Astrocyte (in vitro differentiated cells and primary cell): ENCODE measurements around the genes ADGRF4, DEFB114, IL17F and EFHC1.

GRCh38 chr6:46772536-46773298, 20.5 kb upstream of the MEP1A start:
- PRO-cap = no peak
- RRBS, 2 experiments = no CpG with 5 or more reads among the region's 3 CpGs

GRCh38 chr6:46873047-46873762, 48.5 kb downstream of the ADGRF5 start:
- PRO-cap = no peak
- RRBS, 2 experiments = no CpG with 5 or more reads among the region's 8 CpGs

GRCh38 chr6:46952865-46953142, 31.1 kb upstream of the ADGRF5 start:
- PRO-cap = no peak
- RRBS, 2 experiments = no CpG with 5 or more reads among the region's 2 CpGs

GRCh38 chr6:47117116-47117832, 75.1 kb upstream of the ADGRF1 start:
- PRO-cap = no peak
- RRBS, 2 experiments = no CpG with 5 or more reads among the region's 7 CpGs

DNA sequence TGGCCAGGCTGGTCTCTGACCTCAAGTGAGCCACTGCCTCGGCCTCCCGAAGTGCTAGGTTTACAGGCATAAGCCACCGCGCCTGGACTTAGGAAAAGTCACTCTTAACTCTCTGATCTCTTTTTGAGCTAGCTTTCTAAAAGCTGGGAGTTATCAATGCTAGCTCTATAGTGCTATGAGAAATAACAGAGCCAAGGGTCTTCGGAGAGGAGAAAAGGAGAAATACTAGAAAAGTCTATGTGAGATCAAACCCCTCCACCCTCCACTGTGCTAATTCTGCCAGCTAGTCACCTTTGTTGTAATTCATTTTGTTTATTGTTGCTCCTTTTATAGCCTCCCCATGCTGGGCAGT, 90.3 kb upstream of the ADGRF1 start:
- PRO-cap = no peak
- RRBS, 2 experiments = no CpG with 5 or more reads among the region's 5 CpGs

GRCh38 chr6:47242006-47243047, 67.4 kb downstream of the TNFRSF21 start:
- PRO-cap = no peak
- RRBS, 2 experiments = 48% methylated on average over 3 of the region's 14 CpGs; no CpG with 5 or more reads in 1 of the 2 experiments

- PRO-cap = no peak
- RRBS, 2 experiments = no CpG with 5 or more reads among the region's 3 CpGs
Observed at GRCh38 chr6:47307673-47308384, 1.9 kb downstream of the TNFRSF21 start.

GRCh38 chr6:47308418-47308760, 1.3 kb downstream of the TNFRSF21 start:
- PRO-cap = no peak
- RRBS, 2 experiments = no CpG with 5 or more reads among the region's 10 CpGs

DNA sequence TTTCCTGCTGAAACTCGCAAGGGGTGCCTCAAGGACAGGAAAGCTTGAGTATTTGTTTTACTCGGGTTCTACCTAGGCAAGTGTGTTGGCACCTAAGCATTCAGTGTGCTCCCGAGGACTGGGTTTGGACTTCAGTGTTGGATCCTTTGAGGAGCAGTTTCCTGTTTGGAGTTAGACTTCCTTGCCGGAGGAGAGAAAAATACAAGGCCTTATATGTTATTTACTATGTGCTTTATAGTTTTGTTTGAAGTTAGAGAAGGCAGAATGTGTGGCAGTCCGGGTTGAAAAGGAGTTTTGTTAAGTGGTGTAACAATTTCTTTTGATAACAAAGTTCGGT, 1.1 kb downstream of the CD2AP start:
- PRO-cap = bidirectional peak, plus-strand start at position 60 of the sequence, minus-strand start outside the sequence; bidirectional peak, plus-strand start at position 130 of the sequence, minus-strand start at position 120 of the sequence
- RRBS, 2 experiments = 0 to 14% methylated on average over 1 of the region's 6 CpGs

- PRO-cap = no peak
- RRBS, 2 experiments = no CpG with 5 or more reads among the region's 7 CpGs
Observed at GRCh38 chr6:47698223-47698897, at the start of gene ADGRF4. ADGRF4 (plus strand) TSS chr6:47698580.

- PRO-cap = no peak
- RRBS, 2 experiments = no CpG with 5 or more reads among the region's 4 CpGs
Observed at GRCh38 chr6:47700173-47700518, 1.8 kb downstream of the ADGRF4 start.

DNA sequence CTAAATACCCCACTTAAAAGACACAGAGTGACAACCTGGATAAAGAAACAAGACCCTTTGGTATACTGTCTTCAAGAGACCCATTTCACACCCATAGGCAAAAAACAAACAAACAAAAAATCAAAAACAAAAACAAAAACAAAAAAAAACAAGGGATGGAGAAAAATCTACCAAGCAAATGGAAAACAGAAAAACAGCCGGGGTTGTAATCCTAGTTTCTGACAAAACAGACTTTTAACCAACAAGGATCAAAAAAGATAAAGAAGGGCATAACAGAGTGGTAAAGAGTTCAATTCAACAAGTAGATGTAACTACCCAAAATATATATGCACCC, 246.2 kb upstream of the PTCHD4 start:
- PRO-cap = no peak
- RRBS, 2 experiments = no CpG with 5 or more reads among the region's 1 CpG

DNA sequence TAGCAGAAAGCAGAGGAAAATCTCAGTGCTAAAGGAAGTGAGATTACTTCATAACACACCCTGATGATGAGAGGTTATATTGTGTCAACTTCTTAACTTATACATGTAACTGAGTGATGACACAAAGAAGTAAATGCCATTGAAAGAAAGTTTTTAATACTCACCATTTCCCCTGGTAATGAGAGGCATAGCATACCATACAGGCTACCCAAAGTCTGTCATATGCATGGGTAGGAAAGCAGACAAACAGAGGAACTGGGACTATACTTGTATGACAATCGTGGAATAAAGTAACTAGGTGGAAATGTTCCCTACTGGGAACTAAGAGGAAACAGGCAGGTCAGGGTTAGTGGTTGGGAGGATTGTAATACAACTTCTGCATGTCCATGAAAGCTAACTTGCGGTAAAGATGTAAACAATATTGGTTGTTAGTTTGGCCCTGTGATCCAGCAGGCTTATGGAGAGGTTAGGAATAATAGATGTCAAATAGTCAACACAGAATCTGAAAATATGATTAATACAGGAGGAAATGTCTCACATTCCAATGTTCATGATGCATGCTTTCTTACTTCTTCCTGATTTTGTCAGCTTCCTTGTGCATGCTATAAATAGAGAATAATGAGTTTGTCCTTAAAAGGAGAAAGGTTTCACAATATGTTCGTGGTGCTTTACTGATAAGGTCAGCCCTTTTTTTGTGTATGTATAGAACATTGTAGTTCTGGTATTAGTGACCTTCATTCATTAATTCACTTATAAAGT, 136.9 kb downstream of the MMUT start:
- PRO-cap = no peak
- RRBS, 2 experiments = no CpG with 5 or more reads among the region's 3 CpGs

- PRO-cap = no peak
- RRBS, 2 experiments = no CpG with 5 or more reads among the region's 2 CpGs
Observed at GRCh38 chr6:49964008-49964322, at the start of gene DEFB114. DEFB114 (minus strand) TSS chr6:49964164.

DNA sequence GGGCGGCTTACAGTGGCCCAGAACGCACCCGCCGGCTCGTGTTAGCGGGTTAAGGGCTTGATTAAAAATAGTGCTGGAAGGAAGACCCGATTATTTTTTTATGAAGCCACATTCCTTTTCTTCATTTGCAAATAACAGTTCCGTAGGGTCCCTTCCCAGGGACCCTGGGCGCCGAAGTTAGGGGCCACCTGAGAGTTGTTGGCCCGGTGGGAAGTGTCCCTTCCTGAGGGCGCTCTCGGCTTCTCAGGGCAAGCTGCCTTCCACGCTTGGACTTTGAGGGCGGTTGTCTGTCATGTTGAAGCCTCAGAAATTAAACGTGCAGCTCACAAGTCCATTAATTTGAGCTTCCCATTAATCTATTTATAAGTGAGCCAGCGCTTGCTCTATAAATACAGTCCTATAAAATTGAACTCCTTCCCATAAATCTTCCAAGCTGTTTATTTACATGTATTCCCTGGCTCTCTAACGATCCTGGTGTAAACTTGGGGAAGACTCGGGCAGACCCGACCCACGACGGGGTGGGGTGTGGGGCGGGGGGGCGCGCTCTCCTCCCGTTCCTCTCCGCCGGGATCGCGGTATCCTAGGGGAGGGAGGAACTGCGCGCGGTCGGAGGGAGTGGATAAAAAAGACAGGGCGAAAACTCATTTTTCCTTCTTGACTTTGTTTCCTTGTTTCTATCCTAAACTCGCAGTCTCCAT, 30.9 kb downstream of the TFAP2B start:
- PRO-cap = no peak
- RRBS, 2 experiments = no CpG with 5 or more reads among the region's 36 CpGs

- PRO-cap = no peak
- RRBS, 2 experiments = no CpG with 5 or more reads among the region's 2 CpGs
Observed at GRCh38 chr6:52125261-52125677, 37.9 kb upstream of the PKHD1 start.

DNA sequence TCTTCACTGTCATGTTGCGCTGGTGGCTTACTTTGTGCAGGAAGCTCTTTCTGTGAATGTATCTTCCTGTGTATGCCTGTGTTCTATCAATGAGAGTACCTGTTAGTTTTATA, at the start of gene IL17F:
IL17F (minus strand) TSS at position 84 of the 113 bp plus-strand sequence.
- PRO-cap = no peak
- RRBS, 2 experiments = no CpG with 5 or more reads among the region's 1 CpG

DNA sequence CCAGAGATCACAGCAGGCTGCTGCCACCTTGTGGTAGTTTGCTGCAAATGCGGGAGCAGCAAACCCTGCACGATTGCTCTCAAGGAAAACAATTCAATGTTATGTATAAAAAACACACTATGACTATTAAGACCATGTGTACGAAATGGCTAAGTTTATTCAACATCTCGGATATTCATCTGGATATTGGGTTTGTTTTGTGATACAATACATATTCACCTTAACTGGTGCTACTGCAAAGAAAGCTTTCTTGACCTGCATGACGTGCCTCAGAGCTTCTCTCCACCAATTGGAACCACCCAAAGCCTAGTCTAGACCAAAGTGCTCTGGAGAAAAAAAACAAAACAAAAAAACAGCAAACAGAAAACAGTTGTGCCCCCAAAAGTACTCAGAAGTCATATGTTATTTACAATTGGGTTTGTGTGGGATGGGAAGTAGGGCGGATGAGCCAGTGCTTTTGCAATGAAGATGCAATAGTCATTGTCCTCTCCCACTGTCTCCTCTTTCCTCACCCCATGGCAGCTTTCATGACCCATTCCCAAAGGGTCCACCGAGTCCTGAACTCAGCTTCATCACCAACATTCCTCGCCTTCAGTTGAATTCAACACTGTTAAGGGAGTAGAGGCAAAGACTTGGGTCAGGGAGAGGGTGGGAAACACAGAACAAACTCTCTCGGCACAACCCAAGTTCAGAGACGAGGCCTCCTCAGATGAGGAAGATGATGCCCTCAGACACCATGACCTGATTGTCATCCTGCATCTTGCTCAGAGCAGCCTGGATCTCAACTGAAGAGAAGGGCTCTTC, 19.8 kb upstream of the IL17F start:
- PRO-cap = no peak
- RRBS, 2 experiments = no CpG with 5 or more reads among the region's 10 CpGs

DNA sequence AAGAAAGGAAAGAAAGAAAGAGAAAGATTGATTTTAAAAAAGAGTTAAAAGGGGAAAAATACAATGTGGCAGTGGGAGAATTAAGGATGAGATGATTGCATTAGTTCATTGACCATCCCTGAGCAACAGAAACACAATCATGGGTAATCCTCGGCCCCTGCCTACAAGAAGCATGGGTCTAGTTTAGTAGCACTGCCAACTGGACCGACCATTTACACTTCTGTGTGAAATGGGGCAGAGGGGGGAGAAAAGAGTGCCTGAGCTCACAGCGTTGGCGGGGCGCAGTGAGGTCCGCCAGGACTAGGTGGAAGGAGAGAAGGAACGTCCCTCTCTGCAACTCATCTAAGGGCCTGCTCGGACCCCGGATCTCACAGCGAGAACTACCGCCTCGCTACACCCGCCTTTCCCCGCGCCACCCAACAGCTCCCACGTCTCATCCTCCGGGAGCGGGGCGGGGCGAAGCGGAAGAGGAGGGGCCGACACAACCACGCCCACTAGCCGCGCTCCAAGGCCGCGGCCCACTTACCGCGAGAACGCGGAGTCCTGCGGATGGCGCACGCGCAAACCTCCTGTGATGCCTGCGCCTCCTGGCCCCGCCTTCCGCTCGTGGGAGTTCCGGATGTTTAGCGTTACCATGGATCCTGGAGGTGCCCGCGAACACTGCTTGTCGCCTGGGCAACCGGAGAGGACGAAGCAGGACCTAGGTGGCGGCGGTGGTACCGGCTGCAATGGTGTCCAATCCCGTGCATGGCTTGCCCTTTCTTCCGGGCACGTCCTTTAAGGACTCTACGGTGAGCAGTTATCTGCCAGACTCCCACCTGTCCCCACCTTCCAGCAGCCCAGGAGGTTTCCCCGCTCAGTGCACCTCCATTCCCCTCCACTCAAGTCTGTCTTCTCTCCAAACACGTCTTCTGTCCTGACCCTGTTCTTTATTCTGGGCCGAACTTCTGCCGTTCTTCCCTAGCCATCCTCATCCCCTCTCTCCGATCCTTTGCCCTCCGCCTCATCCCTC, at the start of gene EFHC1:
EFHC1 (plus strand) TSS at position 660 of the 1,012 bp plus-strand sequence.
- PRO-cap = bidirectional peak, plus-strand start at position 685 of the sequence, minus-strand start at position 421 of the sequence
- RRBS, 2 experiments = 3% methylated on average over 14 to 19 of the region's 59 CpGs

GRCh38 chr6:52491256-52492205, 71.4 kb downstream of the EFHC1 start:
- PRO-cap = no peak
- RRBS, 2 experiments = no CpG with 5 or more reads among the region's 16 CpGs